Osteocyte (in vitro differentiated cells): ENCODE measurements around a stretch of chr14.

DNA sequence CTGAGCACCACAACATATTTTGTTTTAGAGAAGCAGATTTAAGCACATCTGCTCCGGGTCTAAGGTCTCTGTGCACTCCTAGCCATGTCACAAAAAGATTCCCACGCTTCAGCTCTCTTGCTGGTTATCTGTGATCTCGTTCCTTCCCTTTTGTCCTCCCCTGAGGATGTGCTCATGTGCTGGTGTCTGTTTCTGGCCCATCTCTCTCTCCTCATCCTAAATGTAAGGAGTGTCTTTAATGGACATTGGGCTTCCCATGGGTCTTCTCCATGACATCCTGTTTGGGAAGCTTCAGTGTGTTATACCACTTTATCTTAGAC, 53.7 kb upstream of the GNPNAT1 start:
- PRO-cap = no peak

- PRO-cap = no peak
Observed at GRCh38 chr14:52918509-52918999, 32.3 kb downstream of the FERMT2 start.

DNA sequence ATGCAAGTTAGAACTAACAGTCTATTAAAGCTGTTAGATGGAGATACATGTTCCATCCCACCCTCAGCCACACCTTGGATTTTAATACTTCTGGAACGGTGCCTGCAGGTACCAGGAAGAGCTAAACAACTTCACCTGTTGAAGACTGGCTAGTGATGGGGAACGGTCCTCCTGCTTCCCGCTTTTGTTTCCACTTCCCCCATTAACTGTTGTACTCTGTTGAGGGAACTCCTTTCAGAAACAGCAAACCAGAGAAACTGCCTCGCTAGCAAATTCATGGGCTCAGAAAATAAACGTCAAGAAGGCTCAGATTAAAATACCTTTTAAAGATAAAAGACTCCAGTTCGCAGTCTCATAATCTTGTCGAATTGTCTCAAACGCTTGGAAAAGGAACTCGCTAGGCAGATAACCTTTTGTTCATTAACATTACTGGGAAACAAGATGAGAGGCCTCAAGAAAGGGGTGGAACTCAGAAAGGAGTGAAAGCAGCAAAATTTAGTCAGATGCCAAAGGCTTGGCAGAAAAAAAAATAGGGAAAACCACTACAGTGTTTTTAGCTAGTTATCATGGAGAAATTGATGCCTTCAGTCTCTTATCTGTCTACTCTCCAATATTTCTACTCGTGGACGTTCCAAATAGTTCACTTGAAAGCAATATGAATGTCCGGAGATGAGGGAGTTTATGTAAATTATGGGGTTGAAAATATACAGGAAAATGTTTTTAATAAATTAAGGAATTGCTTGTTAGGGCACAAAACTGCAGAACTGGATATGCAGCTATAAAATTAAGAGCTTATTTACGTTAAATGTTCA, 1.4 kb upstream of the FERMT2 start:
- PRO-cap = no peak

DNA sequence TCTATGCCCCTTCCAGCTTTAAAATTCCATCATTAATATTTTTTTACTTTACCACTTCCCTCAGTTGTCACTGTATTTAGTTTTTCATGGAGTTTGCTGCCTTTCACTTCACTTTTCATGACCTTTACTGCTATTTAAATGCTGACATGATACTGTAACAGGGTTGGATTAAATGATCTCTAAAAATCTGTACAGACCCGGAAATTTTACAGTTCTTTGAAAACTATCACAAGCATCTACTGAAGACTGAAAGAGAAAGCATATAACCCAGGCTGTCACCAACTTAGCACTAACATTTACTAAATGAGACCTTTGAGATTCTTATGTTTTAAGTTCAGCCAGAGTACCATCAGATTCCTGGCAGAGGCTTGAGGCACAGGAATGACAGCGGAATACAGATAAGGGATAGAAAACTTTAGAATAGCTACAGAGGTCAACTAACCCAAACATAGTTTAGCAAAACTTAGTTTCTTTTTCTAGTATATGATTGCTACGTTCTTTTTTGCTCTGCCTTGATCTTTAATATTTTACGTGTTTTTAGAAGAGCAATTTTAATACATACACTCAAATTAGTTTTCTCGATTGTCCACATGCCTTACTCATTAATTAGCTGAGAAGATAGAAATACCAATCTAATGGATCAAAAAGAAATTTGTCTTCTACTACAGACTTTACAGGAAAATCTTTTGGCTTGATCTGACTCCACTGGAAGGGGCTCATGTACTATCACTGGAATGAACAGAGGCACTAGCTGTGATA, 91.7 kb upstream of the FERMT2 start:
- PRO-cap = no peak

DNA sequence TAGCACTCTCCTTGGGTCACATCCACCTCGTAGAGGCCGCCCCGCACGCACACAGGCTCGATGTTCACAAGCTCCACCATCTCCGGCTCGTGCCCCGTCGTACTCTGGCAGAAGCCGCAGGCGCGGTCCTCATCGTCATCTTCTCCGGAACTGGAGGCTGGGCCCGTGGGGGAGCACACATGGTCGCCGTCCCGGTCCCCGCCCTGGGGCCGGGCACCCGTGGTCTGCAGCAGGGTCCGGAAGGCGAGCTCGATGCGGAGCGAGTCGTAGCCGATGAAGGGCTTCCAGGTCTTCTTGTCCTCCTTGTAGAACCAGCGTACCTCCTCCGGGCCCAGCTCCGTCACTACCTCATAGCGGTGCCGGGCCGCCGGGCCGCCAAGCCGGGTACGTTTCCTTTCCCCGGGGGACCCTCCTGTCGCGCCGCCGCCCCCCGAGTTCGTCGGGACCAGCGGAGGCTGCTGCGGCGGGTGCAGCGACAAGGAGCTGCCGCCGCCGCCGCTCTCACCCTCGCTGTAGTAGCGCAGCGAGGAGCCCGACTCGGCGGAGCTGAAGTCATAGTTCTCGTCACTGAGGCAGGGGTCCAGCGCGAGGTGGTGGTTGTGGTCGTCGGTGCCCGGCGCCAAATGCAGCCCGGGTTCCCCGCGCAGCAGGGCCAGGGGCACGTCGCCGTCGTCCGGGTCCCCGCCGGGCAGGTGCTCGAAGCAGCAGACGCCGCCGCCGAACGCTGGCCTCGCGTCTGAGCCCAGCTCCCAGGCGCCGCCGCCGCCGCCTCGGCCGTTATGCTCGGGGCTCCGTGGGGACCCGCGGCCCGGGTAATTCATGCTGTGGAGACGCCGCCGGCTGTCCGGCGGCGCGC, 617 bp downstream of the DDHD1 start:
- PRO-cap = bidirectional peak, plus-strand start at position 351 of the sequence, minus-strand start at position 106 of the sequence; bidirectional peak, plus-strand start at position 515 of the sequence, minus-strand start at position 517 of the sequence

- PRO-cap = no peak
Observed at GRCh38 chr14:53946415-53947351, 9.9 kb downstream of the BMP4 start.

- PRO-cap = no peak
Observed at GRCh38 chr14:53951677-53952896, 4.5 kb downstream of the BMP4 start.

DNA sequence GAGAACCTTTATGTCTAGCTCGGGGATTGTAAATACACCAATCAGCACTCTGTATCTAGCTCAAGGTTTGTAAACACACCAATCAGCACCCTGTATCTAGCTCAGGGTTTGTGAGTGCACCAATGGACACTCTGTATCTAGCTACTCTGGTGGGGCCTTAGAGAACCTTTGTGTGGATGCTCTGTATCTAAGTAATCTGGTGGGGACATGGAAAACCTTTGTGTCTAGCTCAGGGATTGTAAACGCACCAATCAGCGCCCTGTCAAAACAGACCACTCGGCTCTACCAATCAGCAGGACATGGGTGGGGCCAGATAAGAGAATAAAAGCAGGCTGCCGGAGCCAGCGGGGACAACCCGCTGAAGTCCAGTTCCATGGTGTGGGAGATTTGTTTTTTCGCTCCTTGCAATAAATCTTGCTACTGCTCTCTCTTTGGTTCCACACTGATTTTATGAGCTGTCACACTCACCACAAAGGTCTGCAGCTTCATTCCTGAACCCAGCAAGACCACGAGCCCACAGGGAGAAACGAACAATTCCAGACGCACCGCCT, 2.6 kb upstream of the CNIH1 start:
- PRO-cap = no peak

DNA sequence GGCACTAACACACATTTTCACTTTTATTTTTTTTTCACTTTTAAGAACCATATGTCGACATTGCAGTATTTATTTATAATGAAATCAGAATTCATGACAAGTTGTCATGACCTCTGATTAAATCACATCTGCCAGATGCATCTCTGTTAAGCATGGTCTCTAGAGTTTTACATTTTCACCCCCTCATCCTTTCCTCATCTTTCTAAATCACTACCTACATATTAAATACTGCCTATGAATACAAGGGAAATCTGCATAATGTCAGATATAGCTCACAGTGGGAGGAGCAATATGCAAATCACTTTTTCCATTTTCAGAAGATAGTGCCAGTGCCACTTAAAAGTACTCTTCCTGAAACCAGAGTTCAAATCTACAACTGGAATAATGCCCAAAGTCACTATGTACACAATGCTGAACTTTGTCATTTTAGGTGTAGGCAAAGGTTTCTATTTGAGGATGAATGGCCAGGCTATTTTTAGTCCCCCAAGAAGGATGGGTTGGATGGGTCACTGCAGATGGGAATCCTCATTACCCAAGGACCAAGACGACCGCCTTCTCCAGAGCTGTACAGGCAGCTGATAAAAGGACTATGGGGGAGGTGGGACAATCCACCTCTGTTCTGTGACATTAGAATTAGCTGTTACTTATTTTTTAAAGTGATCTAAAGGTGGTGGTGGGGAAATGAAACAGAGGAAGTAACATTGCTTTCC, 5.7 kb downstream of the GMFB start:
- PRO-cap = no peak

GRCh38 chr14:54604157-54604617, 37.3 kb downstream of the SAMD4A start:
- PRO-cap = no peak

DNA sequence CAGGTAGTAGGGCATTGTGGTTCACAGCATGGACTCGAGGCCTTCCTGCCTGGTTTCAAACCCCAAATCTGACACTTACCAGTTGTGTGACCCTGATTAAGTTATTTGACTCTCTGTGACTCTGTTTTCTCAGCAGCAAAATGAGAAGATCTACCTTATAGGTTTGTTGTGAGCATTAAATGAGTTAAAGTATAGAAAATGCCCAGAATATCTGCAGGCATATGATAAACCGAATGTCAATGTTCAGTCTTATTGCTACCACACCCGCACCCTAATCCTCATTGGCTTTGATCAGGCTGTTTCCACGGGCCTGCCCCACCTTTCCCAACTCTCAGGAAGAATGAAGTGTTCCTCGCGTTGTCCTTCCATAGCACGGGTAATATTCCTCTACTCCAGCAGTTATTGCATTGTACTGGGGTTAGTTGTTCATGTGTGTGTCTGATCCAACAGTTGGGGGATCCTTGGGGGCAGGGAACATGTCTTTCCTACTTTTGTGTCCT, 8.0 kb upstream of the LGALS3 start:
- PRO-cap = no peak

- PRO-cap = no peak
Observed at GRCh38 chr14:55121876-55122232, 7.2 kb upstream of the LGALS3 start.

DNA sequence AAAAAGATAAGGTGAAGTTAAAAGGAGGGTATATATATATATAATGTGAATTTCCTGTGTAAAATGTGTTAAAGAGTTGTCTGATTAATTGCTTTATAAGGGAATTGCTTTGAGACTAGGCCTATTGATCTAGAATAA, 473 bp upstream of the LGALS3 start:
- PRO-cap = no peak

DNA sequence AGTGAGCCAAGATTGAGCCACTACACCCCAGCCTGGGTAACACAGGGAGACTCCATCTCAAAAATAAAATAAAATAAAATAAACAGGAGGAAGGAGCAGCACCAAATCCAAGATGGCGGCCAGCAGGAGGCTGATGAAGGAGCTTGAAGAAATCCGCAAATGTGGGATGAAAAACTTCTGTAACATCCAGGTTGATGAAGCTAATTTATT, 37.6 kb upstream of the DLGAP5 start:
- PRO-cap = no peak

DNA sequence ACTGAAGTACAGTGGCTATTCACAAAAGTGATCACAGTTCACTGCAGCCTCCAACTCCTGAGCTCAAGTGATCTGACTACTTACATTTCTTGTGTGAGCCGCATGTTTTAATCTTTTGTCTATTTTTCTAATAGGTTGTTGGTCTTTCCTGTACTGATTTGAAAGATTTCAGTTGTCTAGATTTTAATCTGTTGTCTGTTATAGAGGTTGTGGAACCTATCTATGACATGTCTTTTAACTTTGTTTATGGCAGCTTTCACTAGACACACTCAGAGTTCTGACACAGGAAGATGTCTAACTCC, 37.4 kb downstream of the ATG14 start:
- PRO-cap = no peak

DNA sequence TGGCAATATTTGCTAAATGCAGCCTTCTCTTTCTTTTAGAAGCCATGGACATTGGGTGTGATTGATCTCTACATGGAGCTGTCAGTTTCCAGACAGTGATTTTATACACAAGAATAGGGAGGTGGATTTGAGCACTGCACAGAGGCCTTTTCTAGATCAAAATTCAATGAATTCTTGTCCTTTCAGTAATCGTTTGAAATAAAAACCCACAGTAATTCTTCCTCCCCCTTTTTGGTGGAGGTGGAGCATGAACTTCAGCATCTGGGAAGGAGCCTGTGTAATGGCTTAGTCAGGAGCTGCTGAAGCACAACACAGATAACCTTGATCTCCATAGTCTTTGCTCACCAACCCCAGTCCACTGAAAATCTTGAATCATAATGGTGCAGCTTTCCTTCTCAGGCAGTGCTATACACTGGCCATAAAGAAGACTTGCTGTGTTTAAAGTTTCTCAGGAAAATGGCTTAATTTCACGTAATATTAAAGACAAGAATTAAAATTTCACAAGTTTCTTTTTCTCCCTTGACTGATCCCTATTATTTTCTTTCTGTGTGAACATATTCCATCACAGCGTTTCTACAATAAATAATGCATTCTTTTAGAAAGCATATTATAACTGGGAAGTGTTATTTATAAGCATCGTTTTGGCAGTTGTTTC, 6.5 kb upstream of the TBPL2 start:
- PRO-cap = no peak

DNA sequence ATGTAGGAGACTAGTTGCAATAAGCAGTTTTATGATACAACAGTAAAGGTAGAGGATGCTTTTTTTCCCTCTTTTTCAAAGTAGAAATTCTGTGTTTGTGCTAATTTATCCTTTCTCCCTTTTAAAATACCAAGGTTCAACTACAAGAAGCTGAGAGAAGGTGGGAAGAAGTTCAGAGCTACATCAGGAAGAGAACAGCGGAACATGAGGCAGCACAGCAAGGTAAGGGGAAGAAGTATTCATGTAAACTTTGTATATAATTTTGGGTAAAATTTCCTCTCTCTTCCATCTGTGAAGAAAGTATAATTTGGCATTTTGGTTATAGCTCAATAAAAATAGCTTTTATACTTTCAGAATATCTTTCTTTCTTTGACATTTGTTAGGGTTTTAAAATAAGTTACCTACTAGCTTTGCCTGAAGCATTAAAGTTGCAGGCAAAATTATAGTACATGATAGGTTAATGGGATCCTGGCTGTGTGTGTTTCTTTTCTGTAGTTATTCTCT, 56.4 kb downstream of the KTN1 start:
- PRO-cap = no peak

DNA sequence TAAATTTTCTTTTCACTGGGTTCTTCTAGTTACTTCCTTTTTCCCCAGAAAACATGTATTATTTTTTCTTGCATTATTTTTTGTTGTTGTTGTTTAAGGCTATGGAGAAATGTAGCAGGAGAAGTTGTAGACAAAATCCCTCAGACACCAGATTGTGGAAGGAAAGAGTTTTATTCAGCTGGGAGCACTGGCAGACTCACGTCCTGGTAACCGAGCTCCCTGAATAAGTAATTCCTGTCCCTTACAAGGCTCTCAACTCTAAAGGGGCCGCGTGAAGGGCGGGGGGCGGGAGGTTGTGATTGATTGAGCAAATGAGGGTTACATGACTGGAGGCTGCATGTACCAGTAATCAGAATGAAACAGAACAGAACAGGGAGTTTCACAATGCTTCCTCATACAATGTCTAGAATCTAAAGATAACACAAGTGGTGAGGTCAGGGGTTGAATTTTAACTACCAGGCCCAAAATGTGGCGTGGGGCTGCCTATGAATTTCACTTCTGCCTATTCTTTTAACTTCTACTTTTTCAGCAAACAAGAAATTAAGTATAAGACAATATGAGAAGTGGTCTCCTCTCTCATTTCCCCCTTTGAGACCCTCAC, 239.5 kb downstream of the KTN1 start:
- PRO-cap = no peak

DNA sequence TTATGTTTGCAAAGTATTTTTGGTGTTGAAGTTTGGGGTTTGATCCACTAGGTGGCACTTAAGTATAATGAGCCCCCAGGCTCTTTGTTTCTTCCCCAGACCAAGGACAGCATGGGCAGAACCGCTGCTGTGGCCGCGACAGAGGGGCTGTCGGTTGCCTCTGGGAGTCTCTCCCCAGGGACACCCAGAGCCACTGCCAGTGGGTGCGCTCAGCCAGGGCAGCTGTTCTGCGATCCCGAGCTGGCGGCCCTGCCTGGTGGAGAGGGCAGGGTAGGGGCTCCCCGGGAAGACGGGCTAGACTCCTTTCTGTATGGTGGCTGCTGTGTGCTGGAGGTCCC, 253.3 kb upstream of the PELI2 start:
- PRO-cap = no peak

DNA sequence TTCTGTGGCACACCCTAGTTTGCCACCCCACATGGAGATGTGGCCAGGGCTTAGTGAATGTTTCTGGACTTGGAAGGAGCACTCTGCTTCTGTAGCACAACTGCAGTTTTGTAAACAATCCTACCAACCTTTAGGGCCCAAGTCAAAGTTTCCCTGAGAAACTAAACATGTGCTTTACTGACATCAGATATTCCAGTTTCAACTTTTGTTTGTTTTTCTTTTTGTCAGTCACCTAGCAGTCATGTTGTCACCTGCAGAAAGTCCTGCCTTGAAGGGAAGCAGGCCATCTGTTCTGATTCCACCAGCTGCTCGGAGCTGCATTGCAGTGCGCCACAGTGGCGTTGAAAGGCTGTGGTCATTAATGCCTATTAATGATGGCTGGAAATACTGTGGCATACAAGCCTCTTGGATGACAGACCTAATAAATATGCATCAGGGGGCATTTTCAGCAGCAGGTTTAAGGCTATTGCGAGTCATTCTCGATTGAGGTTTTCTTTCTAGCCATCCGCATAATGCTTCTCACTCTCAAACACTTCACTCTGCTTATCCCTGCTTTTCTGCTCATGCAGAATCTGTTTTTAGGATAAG, 7.8 kb downstream of the PELI2 start:
- PRO-cap = no peak